SK-N-MC (cell line): ENCODE measurements around a stretch of chr14.

- RRBS, result no CpG with 5 or more reads among the region's 9 CpGs
These were observed 1.8 kb downstream of the TMEM30B start for GRCh38 chr14:61279280-61279865.

DNA sequence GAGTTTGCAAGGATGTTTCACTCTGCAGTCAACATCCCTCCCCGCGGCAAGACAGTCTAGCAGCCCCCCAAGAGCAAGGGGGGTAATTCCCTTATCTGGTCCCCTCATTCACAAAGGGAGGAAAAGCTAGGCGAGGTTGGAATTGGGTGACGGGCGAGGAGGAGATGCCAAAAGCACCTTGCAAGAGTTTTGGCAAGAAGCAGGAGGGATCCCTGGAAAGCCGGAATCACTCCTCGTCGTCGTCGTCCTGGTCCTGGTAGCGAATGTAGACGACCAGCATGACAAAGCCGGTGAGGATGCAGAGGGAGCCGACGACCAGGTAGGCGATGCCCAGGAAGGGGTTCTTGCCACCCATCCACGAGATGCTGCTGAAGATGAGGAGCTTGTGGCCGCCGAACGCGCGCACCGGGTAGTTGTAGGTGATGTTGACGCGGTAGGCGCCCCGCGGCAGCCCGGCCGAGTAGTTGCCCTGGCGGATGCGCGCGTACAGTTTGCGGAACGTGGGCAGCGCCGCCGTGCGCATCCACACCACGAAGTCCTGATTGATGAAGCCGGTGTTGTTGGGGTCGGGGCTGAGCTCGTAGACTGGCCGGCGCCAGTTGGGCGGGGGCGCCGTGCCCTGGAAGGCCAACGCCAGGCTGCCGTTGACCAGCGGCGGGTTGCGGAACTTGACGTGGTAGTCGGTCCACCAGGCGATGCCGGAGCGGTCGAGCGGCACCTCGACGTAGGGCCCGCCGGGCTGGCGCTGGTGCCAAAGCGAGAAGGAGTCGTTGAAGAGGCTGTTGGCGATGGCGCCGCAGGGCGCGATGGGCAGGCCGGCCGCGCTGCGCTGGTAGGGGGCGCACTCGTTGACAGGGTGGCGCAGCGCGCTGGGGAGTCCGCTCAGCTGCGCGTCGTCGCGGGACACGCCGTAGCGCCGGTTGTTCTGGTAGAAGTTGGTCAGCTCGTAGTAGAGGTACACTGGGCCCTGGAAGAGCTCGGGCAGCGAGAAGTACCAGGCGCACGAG is 969 bp downstream of the TMEM30B start:
- RRBS, result 33% methylated on average over 64 of the region's 97 CpGs

DNA sequence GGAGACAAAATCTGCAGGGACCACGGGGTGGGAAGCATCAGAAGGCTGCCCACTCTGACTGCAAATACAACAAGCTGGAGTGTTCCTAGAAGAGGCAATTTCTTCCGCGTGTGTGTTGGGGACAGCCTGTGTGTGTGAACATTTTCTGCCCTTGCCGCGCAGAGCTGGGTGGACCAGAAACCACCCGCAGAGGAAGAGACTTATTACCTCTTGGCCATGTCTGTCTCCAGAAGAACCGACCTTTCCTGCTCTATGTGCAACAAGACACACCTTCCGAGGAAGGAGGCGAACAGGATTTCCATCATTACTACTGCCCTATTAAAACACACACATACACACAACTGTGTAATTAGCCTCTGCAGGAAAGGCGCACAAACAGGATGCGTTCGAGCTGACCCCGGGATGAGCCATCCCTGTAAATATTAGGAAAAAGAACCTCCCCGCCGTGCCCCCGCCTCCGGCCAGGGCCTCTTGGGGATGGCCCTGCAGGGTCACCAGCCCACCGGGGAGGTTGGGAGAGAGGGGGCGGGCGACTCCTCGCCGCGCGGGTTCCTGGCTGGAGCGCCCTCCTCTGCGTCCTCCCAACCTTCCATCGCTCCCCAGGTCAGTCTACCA is 550 bp upstream of the PRKCH start:
- RRBS, result 26% methylated on average over 6 of the region's 27 CpGs

- RRBS, result no CpG with 5 or more reads among the region's 6 CpGs
These were observed 2.7 kb downstream of the PRKCH start for GRCh38 chr14:61324026-61324559.

DNA sequence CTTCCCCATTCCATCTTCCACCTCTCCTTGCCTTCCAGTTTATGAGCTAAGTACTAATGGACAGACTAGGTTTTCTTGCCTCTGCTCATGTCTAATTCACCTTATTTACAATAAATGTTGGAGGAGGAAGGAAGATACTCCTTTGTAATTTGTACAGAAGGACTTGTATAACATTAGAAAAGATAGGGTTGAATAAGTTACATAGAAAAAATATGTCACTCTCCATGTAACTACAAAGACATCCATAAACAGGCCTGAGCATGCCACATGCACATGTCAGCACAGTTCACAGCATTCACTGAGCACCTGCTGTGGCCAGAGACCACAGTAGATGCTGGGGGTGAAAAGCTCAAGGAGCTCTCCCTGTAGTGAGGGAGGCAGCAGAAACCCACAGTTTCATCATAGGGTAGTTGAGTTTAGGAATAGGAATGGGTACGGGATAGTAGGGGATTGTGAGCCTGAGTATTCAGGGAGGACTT is 19.9 kb downstream of the PRKCH start:
- RRBS, result no CpG with 5 or more reads among the region's 1 CpG

GRCh38 chr14:61469974-61471258 is 149.0 kb downstream of the PRKCH start:
- RRBS, result no CpG with 5 or more reads among the region's 19 CpGs

DNA sequence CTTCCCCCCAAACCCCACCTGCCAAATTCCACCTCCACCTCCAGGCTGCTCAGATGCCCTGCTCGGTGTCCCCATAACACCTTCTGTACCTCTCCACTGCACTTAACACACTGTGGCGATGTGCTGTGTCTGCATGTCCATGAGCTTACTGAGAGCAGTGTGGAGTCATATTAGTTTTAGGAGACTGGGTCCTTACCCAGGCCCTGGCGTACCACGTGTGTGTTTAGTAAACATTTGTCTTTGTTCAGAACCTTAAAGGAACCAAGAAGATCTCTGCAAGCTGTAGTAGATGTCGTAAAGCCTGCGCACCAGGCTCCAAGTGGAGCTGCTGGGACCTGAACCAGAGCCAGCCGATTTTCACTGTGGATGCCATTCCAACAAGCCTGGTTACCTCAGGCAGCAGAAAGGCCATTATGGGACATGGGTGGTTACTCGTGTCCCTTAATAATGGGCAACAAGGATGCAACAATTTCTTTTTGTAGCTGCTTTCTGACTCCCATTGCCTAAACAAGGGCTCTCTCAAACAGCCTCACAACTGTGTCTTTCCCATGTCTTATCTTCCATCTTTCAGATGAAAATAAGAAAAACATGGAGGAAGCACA is 159.7 kb downstream of the PRKCH start:
- RRBS, result no CpG with 5 or more reads among the region's 8 CpGs

DNA sequence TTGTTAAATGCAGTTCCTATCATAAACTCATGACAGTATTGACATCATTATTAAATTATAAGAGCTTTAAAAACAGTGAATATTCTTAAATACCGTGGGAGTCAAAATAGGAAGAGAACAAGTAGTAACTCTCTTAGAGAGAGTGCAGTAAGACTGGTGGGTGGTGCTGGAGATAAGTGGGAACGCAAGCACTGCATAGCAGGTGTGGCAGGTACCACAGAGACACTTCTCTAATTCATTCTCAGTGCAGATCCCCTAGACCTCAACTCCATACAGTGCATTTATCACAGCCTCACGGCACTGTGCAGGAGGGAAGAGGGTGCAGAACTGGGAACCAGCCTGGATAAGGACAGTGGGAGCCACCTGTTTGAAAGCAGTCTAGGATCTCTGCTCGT is 165.6 kb downstream of the PRKCH start:
- RRBS, result no CpG with 5 or more reads among the region's 4 CpGs

GRCh38 chr14:61527641-61528170 is 167.6 kb upstream of the HIF1A start:
- RRBS, result no CpG with 5 or more reads among the region's 7 CpGs

DNA sequence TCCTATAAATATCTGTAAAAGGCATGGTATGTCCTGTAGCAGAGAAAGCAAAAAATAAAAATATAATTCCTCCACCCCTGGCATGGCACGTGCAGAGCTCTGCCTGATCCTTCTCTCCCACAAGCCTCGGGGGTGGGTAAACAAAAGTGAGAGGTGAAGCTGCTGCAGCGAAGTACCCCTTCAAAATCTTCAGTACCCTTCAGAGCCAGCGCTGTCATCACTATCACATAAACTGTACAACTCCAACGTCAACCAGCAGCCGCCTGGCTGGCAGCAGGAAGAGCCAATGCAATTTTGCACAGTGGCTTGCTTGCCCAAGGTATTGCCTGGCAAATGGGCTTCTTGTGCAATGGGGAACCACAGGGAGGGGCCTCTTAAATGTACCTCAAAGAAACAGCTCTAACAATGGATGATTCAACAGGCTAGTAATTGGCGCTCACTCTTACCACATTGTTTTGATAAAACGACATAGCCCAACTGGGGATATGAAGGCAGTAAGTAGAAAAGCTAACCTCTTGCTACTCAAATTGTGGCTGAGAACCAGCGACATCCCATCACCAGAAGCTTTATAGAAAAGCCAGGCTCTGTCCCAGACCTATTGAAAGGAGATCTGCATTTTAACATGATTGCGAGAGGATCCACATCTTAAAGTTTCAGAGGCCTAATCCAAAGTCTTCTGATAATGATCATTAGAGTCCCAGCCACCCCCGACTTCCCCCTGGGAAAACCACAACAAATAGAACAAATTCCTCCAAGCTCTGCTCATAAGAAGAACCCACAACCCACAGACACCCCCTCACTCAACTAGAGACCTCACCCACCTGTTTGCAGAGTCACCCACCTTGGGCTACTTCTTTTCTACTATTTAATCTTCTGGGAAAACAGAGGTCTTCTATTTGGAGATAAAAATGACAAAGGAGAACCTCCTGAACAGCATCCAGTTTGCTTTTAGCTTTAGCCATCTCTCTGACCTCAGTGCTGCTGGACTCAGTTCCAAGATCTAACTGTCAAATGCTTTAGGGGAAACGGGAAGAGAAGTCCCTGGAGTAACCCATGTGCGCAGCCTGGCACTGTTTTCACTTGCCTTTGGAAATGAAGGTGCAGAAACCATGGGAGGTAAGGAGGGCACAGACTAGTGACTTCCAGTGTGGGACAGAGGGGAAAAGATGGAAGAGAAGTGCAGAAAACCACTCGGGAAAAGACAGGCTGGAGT is 125.3 kb upstream of the HIF1A start:
- RRBS, result no CpG with 5 or more reads among the region's 14 CpGs

GRCh38 chr14:61574047-61574568 is 121.2 kb upstream of the HIF1A start:
- RRBS, result no CpG with 5 or more reads among the region's 3 CpGs

- RRBS, result no CpG with 5 or more reads among the region's 6 CpGs
These were observed 109.4 kb upstream of the HIF1A start for GRCh38 chr14:61585598-61586722.

DNA sequence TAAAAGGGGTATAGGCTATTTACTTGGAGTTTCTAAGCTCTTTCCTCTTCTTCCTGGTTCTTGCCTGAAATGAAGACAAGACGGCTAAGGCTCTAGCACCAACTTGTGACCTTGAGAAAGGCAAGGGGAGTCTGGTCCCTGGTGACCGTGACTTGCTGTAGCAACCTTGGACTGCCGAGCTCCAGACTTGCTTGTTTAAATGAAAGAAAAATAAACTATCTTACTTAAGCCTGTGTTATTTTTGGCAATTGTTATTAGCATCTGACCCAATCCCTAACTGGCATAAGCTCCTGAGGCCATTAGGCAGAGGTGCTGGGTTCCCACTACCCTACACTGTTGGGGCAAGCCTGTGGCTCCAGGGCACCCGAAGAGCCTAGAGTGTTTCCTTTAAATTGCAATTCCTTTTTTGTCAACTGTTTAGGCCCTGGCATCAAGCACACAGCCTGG is 106.9 kb upstream of the HIF1A start:
- RRBS, result no CpG with 5 or more reads among the region's 4 CpGs

- RRBS, result no CpG with 5 or more reads among the region's 2 CpGs
These were observed 14.0 kb upstream of the SNAPC1 start for GRCh38 chr14:61747835-61749035.

- RRBS, result no CpG with 5 or more reads among the region's 5 CpGs
These were observed 26.9 kb downstream of the SYT16 start for GRCh38 chr14:61839223-61839919.

- RRBS, result no CpG with 5 or more reads among the region's 3 CpGs
These were observed 371.1 kb downstream of the SYT16 start for GRCh38 chr14:62183580-62184003.

DNA sequence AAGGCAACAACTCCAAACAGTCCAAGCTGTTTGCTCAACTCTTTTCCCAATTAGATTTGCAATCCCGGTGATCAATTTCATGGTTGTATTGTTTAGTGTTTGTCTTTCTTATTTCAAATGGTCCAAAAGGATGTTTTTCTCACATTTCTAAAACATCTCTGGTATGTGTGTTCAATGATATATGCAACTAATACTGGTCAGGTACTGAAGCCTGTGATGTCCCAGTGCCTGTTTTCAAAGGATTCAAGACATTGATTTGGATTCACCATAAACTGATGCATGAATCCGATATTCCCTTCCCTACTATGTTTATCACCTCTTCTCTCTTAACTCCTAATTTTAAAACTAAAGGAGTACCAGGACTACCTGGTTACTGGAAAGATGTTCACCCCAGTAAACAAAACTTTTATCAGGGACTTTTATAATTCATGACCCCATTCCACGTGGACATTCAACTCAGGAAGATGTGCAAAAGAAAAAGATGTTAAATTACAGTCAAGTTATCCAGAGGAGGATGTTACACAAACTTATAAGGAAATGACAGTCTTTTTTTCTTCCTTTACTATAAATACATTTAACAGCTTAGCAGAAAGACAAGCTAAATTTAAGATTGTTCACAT is 56.4 kb upstream of the GPHB5 start:
- RRBS, result no CpG with 5 or more reads among the region's 3 CpGs

DNA sequence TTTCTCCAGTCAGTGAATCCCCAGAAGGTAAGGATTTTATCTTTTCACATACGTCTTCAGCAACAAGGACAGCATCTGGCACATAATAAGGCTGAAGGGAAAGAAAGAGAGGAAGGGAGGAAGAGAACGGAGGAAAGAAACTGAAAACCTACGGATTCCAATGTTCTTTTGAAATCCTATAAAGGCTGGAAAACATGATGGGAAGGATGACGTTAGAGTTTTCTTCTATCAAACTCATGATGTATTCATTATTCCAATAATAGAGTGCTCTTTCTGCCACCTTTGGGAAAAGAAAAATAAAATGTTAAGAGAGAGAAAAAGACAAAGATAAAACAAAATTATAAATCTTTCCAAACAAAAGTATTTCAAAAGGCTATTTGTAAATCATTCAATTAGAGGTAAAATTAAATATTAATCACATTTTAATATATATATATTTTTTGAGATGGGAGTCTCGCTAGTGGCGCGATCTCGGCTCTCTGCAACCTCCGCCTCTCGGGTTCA is 65.6 kb upstream of the GPHB5 start:
- RRBS, result no CpG with 5 or more reads among the region's 10 CpGs

- RRBS, result no CpG with 5 or more reads among the region's 2 CpGs
These were observed 108.7 kb downstream of the PPP2R5E start for GRCh38 chr14:63434336-63435078.